ENCODE measurements around a stretch of chr2.

DNA sequence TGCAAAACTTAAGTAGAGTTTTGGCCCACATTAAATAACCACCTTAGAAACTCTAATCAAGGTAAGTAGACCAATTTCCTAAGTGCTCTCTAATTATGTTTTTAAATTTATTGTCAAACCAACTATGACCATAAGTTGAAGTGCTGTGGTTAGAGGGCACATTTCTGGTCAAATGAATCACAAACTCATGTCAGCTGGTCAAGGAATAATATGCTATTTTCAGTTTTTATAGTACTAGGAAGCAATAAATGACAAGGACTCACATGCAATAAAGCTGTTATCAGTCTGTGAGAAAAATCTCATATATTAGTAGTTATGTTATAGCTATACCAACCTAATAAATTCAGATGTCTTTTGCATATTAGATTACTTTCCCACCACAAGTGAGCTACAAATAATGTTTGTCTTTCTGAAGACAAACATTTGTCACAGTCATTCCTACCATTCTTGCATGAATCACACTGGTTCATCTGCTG lies 27.6 kb upstream of the CCNYL1 start:
- PRO-cap = no peak
CAGE:
- cytosol, long polyA plus RNA = no peak
- long polyA plus RNA = no peak
- nucleus, long polyA plus RNA = no peak

DNA sequence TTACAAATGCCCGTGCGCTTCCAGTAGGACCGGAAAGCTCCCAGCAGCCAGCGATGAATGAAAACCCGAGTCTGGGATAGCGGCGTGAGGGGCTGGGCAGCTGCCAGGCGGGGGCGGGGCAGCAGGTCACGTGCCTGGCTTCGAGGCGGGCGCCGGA lies 295 bp upstream of the CCNYL1 start:
- PRO-cap = bidirectional peak, plus-strand start outside the sequence, minus-strand start at position 59 of the sequence
CAGE:
- cytosol, long polyA plus RNA = no peak
- long polyA plus RNA = no peak
- nucleus, long polyA plus RNA = no peak

GRCh38 chr2:207848687-207849079 lies 79.0 kb upstream of the FZD5 start:
- PRO-cap = no peak
CAGE:
- cytosol, long polyA plus RNA = no peak
- long polyA plus RNA = no peak
- nucleus, long polyA plus RNA = no peak

GRCh38 chr2:207933311-207933845 lies 91.9 kb downstream of the PLEKHM3 start:
- PRO-cap = no peak
CAGE:
- cytosol, long polyA plus RNA = no peak
- long polyA plus RNA = no peak
- nucleus, long polyA plus RNA = no peak

DNA sequence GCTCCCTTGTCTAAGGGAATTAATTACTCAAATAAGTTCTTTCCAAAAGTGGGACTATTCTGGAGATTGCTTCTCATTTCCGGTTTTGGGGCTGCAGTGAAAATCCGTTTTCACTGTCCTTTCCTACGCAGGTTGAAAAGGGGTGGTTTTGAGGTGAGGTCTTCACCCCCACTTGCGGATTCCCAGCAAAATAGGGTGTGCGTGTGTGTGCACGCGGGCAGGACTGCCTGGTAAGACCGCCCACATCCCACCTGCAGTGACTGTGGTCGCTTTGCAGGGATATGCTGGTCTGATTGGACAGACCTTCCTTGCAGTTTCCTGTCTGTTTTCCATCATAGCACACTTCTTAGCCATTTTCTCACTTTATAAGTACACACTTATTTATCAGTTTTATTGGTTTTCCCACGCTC lies 519 bp upstream of the PLEKHM3 start:
- PRO-cap = no peak
CAGE:
- cytosol, long polyA plus RNA = no peak
- long polyA plus RNA = no peak
- nucleus, long polyA plus RNA = no peak

GRCh38 chr2:208186964-208187163 lies 3.0 kb downstream of the C2orf80 start:
- PRO-cap = no peak
CAGE:
- cytosol, long polyA plus RNA = no peak
- long polyA plus RNA = no peak
- nucleus, long polyA plus RNA = no peak

- PRO-cap = no peak
CAGE:
- cytosol, long polyA plus RNA = no peak
- long polyA plus RNA = no peak
- nucleus, long polyA plus RNA = no peak
These were observed 48.6 kb upstream of the PTH2R start for GRCh38 chr2:208358029-208358451.

GRCh38 chr2:209933447-209934083 lies 68.9 kb upstream of the RPE start:
- PRO-cap = no peak
CAGE:
- cytosol, long polyA plus RNA = no peak
- long polyA plus RNA = no peak
- nucleus, long polyA plus RNA = no peak

DNA sequence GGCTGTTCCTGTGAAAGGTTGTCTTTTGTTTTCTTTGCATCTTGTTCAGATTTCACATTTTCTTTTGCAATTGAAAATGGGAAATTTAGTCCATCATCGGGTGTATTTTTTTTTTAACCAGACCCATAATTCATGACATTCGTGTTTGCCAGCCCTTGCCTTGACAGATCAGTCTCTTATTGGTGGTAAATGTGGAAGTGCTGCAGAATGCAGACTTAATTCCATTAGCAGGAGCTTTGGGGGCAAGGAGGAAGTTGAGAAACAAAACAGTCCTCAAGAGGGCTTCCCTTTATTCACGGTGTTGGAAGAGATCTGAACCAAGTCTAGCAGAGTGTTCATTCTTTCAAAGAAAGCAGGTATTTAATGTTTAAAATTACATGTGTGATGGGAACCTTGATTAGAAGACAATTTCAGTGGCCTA lies 16.6 kb upstream of the RPE start:
- PRO-cap = no peak
CAGE:
- cytosol, long polyA plus RNA = no peak
- long polyA plus RNA = no peak
- nucleus, long polyA plus RNA = no peak

DNA sequence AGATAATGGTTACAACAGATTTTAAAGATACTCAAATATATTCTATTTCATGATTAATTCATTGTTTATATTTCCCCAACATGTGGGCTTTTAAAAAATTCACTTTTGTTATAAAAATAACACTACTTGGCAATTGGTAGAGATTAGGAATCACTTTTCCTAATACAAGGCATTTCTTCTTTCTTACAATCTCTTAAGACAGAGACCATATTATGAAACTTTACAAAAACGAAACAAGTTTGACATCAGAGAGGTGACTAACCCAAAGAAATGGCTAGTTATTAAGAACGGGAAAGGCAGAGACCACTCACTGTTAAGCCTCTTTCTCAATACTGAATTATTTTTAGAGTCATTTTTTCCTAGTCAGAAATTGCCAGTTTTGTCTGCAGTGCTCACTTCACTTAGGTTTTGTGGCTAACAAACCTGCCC lies 1.4 kb downstream of the KANSL1L start:
- PRO-cap = no peak
CAGE:
- cytosol, long polyA plus RNA = no peak
- long polyA plus RNA = no peak
- nucleus, long polyA plus RNA = no peak

DNA sequence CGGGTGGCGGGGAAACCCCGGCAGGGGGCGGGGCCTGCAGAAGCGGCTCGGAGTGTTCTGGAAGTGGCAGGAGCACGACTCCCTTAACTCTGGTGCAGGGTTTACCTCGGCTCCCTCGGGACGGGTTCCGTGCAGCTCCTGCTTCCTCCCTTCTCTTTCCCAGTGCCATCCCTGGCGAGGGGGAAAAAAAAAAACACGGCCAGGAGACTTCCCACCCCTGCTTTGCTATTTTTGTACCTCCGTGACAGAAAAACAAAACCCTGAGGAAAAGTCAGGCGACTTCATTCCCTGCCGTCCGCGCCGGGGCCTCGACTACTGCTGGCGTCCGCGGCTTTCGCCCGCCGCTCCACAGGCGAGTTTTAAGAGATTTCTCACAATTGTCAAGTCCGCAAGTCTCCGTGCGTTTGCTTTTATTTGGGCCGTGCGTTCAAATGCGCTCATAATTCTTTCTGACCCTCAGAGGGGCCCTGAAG lies 305 bp upstream of the KANSL1L start:
- PRO-cap = bidirectional peak, plus-strand start at position 86 of the sequence, minus-strand start outside the sequence; unidirectional peak, plus-strand start at position 283 of the sequence
CAGE:
- cytosol, long polyA plus RNA = no peak
- long polyA plus RNA = no peak
- nucleus, long polyA plus RNA = no peak

DNA sequence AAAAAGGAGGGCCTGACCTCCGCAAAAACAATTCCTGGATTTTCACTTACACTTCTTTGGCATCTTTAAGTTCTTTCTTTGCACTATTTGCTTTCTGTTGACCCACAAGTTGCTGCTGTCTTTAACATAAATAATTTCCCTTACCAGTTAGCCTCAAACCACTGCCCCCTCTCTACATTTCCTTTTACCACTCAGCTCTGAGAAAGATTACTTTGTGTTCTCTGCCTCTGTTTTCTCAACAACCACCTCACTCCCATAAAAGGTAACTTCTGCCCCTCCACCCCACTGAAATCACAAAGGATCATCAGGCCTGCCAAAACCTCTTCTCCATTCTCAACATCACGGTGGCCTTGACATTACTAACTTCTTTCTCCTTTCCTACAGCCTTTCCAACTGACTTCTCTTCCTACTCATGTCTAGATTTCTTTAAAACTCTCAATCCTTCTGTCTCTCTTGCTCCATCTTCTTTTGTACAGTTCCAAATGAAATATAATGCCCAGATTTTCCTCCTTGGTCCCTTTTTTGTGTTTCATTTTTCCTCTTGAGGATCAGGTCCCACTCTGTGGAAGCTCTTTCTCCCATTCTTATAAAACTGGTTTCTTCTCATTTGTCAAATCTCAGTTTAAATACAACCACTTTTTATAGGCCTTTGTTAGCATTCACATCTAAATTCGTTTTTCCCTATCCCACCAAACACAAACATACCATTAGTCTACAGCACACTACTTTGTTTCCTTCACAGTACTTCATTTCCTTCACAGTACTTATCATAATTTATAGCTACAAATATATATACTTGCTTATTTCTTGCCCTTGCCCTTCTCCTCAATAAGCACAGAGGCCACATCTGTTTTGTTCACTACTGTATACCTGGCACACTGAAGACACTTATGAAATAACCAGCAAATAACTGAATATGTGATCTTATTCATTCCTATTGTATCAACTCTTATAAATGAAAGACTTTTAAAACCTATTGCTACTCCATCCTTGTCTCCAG lies 9.9 kb downstream of the ACADL start:
- PRO-cap = no peak
CAGE:
- cytosol, long polyA plus RNA = no peak
- long polyA plus RNA = no peak
- nucleus, long polyA plus RNA = no peak

- PRO-cap = no peak
CAGE:
- cytosol, long polyA plus RNA = no peak
- long polyA plus RNA = no peak
- nucleus, long polyA plus RNA = no peak
These were observed 3.9 kb downstream of the CPS1 start for GRCh38 chr2:210560342-210560696.

- PRO-cap = no peak
CAGE:
- cytosol, long polyA plus RNA = no peak
- long polyA plus RNA = no peak
- nucleus, long polyA plus RNA = no peak
These were observed 29.8 kb downstream of the CPS1 start for GRCh38 chr2:210585758-210586979.

DNA sequence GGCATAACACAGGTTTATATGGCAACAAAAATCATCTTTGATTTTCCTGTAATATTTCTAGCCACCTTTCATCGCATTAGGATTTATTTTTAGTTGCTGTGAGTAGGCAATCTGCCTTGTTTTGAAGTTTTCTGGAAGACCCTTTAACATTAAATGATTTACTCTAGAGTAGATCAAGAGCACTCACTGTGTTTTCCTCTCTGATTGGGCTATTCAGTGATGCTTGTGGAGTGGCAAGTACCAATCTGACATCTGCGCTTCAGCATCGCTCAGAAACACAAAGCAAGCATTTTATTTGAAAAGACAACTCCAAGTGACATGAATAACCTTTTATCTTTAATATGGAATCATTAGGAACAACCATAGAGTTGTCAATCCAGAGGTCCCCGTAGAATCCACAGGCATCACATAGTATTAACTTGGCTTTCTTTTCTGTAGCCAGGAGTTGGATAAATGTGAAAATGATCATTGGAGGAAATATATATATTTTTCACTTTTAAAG lies 114.6 kb downstream of the CPS1 start:
- PRO-cap = no peak
CAGE:
- cytosol, long polyA plus RNA = no peak
- long polyA plus RNA = no peak
- nucleus, long polyA plus RNA = no peak

GRCh38 chr2:211408105-211408993 lies 852.0 kb downstream of the CPS1 start:
- PRO-cap = no peak
CAGE:
- cytosol, long polyA plus RNA = no peak
- long polyA plus RNA = no peak
- nucleus, long polyA plus RNA = no peak

GRCh38 chr2:213001532-213002010 lies 149.8 kb downstream of the IKZF2 start:
- PRO-cap = no peak
CAGE:
- cytosol, long polyA plus RNA = no peak
- long polyA plus RNA = no peak
- nucleus, long polyA plus RNA = no peak

GRCh38 chr2:213104094-213104450 lies 47.3 kb downstream of the IKZF2 start:
- PRO-cap = no peak
CAGE:
- cytosol, long polyA plus RNA = no peak
- long polyA plus RNA = no peak
- nucleus, long polyA plus RNA = no peak

DNA sequence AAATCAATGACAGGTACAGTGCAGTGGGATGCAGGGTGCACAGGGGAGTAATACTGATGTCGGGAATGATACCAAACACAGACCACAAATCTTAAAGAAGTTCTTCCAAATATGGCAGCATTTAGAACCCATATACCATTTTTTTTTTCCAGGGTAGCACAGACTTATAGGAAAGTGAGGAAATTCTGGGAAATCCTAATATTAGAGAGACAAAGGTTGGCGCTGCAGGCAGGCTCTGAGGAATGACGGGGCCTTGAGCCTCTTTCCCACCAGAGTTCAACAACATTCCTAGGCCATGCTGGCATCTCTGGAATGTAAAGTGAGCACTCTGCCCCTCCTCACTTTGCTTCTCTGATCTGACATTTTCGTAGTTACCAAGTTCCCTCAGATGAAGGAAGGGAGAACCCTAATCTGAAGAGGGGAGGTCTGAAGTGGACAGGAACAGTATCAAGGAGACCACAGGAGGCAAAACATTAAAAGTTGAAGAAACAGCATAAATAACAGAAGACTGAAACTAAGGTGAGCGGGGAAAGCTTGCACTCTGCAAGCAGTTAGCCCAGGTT lies 36.7 kb upstream of the IKZF2 start:
- PRO-cap = no peak
CAGE:
- cytosol, long polyA plus RNA = no peak
- long polyA plus RNA = no peak
- nucleus, long polyA plus RNA = no peak

DNA sequence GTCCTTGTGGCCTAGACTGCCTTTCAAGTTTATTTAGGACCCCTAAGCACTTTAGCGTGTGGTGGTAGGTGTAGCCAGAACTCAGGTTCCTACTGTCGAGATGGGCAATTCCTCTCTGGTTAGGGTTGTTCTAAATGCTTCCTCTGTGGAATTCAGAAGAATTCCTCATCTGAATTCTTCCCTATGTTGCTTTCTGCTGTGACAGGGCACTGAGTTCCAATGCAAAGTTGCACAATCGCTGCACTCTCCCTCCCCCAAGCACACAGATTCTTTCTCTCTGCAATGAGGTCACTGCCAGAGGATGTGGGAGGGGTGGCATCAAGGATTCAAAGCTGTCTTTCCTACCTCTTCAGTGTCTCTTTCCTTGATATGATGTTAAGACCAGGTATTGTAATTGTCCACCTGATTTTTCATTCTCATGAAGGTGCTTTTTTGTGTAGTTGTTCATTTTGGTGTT lies 54.9 kb downstream of the VWC2L start:
- PRO-cap = no peak
CAGE:
- cytosol, long polyA plus RNA = no peak
- long polyA plus RNA = no peak
- nucleus, long polyA plus RNA = no peak

Data from A549 (cell line).